Colon Carcinoma Metastatic in the Brain (tissue), 2 donors: ENCODE results near the genes LUC7L3, ANKRD40CL and NME1.

DNA sequence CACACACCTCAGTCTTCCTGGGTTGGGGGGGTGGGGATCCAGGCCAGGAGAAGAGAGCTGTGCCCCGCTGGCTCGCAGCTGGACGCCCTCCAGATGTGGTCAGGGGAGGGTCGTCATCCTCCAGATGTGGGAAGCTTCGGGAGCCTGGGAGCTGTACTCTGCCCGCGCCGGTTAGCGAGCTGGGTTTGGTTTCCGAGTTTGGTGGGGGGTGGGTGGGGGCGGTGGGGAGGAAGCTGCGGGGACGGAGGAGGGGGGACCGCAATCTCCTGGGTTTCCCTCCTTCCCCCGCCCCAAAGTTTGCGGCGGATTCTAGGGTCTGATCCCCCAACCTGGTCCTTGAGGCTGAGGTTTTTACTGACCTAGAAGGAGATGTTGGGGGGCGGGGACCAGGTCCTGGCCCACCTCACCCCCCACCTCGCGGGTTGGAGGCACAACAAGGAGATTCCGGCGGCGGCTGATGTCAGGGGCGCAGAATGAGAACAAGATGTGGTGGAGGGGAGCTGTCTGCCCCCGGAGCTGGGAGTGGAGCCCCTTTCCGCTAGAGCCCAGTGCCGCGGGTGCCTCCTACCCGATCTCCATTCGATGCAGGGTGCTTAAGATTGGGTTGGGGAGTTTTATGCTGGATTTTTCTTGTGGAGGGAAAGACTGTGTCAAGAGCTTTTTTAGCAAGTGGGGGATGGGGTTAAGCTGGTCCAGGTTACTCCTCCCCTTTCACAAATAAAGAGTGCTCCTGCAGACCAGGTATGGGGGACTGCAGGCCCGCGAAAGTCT lies 1.6 kb downstream of the CACNA1G start:
- PRO-cap, 2 experiments, result no peak in any of the 2 experiments

DNA sequence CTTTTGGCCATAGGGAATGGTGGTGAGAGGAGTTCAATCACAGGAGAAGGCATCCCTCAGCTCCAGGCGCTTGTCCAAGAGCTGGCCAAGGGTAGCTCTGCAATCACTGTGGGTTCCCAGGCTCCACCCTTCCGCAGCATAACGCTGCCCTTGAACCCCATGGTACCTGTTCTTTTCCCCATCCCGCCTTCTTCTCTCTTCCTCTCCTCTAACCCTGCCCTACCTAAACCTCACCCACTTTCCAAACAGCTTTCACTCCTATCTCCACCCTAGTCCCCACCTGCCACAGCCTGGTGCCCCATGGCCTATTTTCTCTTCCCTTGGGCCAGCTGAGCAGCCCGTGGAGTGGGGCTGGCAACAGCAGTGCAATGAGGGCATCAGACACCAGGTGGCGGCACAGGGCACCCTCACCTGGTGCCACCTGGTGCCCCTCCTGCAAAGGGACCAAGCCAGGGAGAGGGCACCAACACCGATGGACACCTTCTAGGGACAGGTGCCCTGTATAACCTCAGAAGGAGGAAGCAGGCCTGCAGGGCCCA lies 4.2 kb upstream of the ABCC3 start:
- PRO-cap, 2 experiments, result no peak in any of the 2 experiments

DNA sequence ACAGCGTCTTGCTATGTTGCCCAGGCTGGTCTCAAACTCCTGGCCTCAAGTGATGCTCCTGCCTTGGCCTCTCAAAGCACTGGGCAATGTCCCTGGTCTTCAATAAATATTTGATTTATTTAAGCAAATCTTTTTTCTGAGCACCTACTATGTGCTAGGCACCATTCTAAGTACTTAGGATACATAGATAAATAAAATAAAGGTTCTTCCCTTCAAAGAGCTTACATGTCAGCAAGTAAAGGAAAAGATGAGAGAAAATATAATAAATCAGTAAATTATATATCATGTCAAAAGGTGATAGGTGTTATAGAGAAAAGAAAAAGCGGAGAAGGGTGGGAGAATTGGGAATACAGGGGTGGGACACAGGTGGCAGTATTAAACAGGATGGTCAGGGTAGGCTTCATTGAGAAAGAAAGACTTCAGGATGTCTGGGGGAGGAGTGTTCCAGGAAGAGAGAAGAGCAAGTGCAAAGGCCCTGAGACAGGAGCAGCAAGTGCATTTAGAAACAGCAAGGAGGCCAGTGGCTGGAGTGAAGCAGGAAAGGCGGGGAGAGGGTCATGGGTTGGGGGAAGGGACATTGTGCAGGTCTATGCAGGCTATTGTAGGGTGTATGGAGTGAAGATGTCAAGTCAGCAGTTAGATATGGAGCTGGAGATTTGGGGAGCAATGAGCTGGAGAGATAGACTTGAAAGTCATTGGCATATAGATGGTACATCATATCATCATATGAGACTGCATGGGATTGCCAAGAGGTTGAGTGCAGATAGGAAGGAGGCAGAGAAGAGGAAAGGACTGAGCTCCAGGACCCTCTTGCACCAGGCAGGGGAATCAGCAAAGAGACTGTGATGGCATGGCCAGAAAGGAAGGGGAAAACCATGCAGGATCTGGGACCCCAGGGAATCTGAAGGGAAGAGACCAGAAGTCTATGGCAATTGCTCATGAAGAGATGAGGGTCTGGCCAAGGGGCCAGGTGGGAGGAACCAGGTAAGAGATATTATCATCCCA lies 11.4 kb downstream of the ABCC3 start:
- PRO-cap, 2 experiments, result no peak in any of the 2 experiments

- PRO-cap, 2 experiments, result no peak in any of the 2 experiments
These were observed 20.5 kb downstream of the ANKRD40 start for GRCh38 chr17:50687127-50687689.

- PRO-cap, 2 experiments, result peak in 2 of 2 experiments; most common plus-strand start chr17:50719627 (in 2); most common minus-strand start chr17:50719461 (in 2)
These were observed at the start of gene LUC7L3 for GRCh38 chr17:50718905-50720288. LUC7L3 (plus strand) TSS chr17:50719603.

DNA sequence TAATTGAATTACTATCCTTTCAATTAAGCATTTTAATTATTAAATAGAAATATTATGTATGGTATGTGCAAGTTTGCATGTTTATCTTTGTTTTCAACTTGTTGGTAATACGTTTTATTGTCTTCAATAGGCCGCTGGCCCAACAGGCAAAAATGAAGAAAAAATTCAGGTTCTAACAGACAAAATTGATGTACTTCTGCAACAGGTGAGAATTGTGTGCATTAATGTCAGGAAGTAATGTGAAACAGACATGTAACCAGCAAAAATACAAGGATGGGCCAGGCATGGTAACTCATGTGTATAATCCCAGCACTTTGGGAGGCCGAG lies 22.1 kb downstream of the LUC7L3 start:
- PRO-cap, 2 experiments, result no peak in any of the 2 experiments

GRCh38 chr17:50767322-50767772 lies at the start of gene ANKRD40CL:
ANKRD40CL (minus strand) TSS chr17:50767518.
- PRO-cap, 2 experiments, result peak in 1 of 2 experiments; most common plus-strand start chr17:50767598 (in 1); most common minus-strand start chr17:50767512 (in 1)

- PRO-cap, 2 experiments, result no peak in any of the 2 experiments
These were observed 3.9 kb upstream of the WFIKKN2 start for GRCh38 chr17:50831460-50831963.

DNA sequence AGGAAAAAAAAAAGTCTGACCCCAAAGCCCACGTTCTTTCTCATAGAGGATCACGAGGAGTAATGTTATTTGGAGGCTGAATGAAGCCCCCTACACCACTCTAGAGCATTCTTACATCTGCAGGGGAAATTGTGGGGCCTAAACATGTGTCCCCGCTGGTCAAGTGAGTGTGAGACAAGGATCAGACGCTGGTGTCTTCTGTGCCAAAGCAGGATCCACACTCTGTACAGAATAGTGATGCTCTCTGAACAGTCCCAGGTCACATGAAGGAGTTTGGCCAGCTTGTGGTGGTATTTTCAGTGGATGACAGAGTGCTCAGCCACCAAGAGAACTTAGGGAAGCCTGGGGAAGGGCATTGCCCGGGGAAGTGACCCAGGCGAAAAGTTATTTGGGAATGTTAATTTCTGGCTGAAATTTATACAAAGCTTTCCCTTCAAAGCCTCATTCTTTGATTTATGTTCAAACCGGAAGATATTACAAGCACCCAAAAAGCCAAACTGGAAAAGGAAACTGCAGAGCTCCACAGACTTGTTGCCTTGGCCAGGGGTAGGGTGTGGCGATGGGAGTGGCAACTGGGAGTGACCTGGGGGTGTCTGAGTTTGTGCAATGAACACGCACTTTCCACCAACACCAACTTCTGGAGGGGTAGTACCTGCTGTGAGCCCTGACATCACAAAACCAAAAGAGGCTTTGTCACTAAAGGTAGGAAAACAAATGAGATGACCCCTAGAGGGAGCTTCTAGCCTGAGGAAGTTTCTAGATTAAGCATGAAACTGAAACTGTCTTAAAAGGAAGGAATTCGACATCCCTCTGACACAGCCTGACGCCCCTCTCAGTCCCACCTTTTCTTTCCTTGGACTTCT lies 14.4 kb downstream of the TOB1 start:
- PRO-cap, 2 experiments, result no peak in any of the 2 experiments

DNA sequence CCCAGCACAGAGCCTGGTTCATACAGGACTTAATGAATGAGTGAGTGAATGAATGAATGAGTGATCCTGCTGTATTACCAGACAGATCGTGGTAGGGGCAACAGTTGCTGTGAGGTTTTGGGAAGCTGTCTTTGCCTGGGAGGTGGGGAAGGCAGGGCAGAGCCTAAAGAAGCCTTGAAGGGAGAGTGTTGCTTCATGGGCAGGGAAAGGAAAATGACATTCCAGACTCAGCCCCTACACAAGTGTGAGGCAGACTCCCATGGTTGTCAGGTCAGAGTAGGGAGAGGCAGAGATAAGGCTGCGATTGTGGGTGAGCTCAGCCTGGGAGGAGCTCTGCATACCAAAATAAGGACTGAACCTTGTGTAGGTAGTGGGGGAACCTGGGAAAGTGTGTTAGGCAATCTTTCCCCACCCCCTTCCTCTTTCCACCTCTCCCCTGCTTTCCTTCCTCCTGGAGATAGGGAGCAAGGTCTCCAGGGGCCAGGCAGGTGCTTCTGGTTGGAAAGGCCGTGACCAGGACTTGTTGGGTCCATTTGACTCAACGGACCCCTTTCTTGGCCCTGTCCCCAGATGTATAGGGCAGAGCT lies 18.3 kb upstream of the TOB1 start:
- PRO-cap, 2 experiments, result peak in 2 of 2 experiments; most common plus-strand start position 460 of the sequence (in 2); most common minus-strand start position 268 of the sequence (in 2)

DNA sequence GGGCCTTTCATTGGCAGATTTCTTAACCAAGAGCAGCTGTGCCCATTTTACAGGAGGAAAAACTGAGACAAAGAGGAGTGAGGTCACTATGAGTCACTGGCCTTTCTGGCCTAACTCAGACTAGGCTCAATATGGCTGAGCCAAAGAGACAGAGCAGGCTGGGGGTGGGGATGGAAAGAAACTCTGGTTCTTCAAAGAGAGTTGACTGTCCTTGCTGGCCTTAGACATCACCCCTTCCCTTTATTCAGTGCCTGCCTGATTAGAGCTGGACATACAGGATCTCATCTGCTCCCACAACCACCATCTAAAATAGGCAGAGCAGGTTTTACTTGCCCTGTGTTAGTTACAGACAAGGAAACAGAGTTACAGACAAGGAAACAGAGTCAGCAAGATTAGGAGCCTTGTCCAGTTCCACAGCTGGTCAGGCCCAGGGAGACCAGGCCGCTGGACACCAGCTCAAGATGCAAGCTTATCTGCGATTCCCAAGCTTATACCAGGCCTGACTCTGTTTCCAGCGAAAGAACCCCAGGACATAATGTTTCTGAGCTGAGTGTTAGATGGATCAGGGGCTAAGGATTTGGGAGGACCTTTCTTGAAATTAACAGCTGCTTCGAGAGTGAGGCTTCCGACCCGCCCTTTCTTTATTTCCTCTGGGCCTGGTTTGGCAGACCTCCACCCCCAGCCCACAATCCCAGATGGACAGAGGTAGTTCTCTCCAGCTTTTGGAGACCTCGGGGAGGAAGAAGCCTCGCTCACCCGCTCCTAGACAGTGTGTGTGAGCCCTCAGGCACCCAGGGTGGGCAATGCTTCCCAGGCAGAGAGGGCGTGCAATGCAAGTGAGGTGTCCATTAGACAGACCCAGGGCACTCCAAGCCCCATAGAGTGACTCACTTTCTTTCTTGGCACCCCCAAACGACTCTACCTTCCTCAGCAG lies 50.3 kb upstream of the TOB1 start:
- PRO-cap, 2 experiments, result no peak in any of the 2 experiments

DNA sequence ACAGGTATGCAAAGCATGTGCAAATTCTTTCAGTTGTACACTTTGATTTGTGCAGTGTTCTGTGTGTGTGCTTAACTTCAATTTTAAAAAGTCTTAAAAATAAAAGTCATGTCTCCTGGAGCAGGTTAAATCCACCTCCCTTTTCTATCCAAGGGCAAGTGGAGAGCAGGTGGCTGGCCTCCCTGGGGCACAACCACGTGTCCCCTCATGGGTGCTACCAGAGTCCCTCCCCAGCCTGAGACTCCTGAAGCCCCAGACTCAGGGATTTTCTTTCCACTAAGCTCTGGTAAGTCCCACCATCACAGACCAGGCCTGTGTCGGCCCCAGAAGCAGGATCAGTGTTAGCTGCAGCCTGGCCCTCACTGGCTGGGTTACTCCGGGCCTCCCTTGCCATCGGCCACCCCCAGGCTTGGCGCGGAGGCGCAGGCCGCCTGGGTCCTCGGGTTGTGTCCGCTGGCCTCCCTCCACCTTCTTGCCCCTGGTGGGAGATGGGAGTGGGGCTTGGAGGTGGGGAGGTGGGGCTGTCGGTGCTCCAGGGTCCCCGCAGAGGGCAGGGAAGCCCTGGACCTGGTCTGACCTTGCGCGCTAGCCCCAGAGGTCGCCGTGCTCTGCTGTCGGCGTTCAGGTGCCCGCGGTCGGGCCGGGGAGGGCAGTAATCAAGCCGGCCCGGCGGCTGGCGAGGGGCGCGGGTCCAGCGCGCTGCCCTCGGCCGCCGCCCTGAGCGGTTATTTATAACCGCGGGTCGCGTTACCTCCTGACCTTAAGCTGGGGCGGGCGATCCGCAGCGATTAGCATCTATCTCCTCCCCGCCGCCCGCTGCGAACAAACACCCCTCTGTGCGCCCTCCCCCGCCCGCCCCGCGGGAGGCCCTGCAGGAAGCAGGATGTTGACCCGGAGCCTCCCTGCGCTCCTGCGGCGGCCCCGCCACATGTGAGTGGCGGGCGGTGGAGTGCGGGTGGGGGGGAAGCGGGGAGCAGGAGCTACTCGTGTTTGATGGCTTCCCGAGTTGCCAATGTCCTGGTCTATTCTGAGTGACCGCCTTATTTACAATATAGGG lies 78.1 kb upstream of the TOB1 start:
- PRO-cap, 2 experiments, result peak in 2 of 2 experiments; most common plus-strand start position 338 of the sequence (in 1); most common minus-strand start position 337 of the sequence (in 1)

- PRO-cap, 2 experiments, result no peak in any of the 2 experiments
These were observed 124.3 kb downstream of the SPAG9 start for GRCh38 chr17:50996347-50996870.

DNA sequence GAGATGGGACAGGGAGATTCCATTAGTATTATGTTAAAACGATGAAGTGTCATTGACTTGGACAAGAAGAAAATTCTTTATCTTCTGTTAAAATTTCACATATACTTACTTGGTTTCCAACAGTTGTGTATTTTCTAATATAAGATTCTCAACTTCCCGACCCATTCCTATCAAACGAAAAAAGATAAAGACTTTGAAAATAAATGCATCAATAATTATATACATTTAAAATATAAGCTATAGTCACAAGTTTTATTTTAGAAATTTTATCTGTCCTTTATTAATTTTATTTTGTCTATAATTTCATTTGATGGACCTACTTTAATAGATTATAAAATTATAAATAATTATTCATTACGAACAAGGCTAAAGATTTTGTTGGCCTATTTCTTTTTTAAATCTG lies 113.5 kb downstream of the SPAG9 start:
- PRO-cap, 2 experiments, result no peak in any of the 2 experiments

DNA sequence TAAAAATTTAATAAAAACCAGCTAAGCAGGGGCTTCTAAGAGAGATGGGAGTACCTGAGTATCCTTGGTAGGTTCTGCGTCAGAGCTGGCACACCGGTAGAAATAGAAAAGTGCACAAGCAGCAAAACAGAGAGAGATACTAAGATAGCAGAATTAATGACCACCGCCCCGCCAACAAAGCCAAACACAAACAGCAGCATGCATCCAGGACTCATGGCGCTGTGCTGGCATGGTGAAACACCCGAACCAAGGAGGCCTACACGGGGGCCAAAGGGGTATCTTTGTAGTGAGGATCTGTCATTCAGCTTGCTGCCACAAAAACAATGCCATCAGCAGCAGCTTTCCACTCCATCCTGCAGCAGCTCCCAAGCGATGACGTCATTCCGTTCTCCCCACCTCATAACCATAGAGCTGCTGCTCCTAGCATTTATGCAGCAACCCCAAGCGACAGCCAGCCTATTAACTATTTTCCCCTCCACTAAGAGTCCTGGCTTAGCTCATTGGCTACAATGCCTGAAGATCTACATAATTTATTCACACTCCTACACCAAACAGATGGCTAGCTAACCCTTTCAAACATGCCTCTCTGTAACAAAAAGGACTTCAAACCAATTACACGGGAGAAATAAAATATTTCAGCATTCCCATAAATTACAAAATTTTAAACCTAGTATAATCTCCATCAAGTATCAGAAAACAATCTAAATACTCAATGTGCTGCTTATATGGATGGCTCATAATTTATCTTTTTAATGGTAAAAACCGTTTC lies 74.0 kb downstream of the SPAG9 start:
- PRO-cap, 2 experiments, result no peak in any of the 2 experiments

GRCh38 chr17:51153189-51153728 lies at the start of gene NME1:
NME1 (plus strand) TSS chr17:51153559.
- PRO-cap, 2 experiments, result peak in 2 of 2 experiments; most common plus-strand start chr17:51153580 (in 1); most common minus-strand start chr17:51153335 (in 2)

DNA sequence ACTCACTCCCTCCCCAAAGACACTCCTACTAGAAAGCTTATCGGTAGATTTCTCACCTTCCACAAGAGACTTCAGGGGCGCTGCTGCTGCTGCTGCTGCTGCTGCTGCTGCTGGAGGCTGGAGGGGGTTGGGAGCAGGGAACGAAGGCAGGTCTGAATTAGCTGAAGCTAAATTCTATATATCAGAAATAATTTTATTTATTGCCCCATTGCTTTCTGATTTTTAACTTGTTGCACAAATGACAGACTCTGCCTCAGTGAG lies 25.9 kb upstream of the HLF start:
- PRO-cap, 2 experiments, result no peak in any of the 2 experiments

- PRO-cap, 2 experiments, result no peak in any of the 2 experiments
These were observed 2.0 kb downstream of the HLF start for GRCh38 chr17:55266648-55267337.

- PRO-cap, 2 experiments, result peak in 2 of 2 experiments; most common plus-strand start chr17:55420845 (in 1)
These were observed 915 bp downstream of the MMD start for GRCh38 chr17:55420685-55421155.

GRCh38 chr17:55575959-55576804 lies 146.5 kb downstream of the TMEM100 start:
- PRO-cap, 2 experiments, result no peak in any of the 2 experiments